Paraaortic lymph node (tissue), 1 donor: ENCODE data around the genes SLFN5, CCL14, MYO19 and MRM1.

DNA sequence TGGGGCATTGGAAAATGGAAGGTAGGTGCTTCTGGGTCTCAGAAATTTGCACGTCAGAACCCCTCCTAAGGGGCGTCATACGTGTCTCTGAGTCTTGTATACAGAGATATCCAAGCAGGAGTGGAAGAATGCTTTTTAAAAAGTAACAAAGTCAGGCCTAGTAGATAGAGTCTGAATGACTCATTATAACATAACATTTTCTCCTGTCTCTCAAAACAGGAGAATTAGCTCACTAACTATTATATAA is 86.2 kb upstream of the CCL2 start:
- PRO-cap, result no peak

GRCh38 chr17:34253996-34254555 is 1.0 kb upstream of the CCL2 start:
- PRO-cap, result no peak

DNA sequence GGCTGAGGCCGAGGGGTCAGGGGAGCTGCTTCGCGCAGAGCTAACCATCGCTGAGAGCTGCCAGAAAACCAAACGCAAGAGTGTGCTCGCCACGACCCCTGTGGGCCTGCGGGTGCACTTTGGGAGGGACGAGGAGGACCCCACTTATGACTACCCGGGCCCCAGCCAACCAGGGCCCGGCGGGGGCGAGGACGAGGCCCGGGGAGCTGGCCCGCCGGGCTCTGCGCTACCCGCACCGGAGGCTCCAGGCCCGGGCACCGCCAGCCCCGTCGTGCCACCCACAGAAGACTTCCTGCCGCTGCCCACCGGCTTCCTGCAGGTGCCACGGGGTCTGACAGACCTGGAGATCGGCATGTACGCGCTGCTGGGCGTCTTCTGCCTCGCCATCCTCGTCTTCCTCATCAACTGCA is 57.9 kb downstream of the TMEM132E start:
- PRO-cap, result no peak

GRCh38 chr17:35086907-35087518 is 23.5 kb upstream of the RFFL start:
- PRO-cap, result no peak

DNA sequence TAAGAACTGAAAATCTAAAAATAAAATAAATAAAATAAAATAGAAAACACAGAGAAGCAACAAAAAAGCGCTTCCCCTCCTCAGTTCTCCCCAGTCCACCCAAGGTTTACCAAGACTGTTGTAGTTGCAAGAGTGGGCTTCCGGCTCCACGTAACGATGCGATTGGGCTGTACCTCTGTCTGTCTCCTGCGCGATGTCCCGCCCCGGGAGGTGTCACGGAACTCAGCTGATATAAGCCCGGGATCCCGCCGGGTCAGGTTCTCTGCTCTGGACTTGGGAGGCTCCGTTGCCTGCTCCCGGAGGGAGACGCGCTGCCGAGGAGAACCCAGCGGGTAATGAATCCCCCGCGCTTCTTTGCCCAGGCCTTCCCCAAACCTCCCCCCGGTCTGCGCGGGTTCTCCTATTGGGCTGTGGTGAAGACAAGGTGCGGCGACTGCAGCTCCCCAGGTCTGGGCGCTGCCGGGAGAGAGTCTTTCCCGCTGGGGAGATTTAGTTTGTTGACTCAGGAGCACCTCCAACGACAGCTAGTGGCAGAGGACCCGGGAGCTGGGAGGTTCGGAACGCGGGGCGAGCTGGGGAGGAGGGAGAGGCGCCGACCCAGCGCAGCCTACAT is at the start of gene SLFN5:
Gene SLFN5, plus strand, starts transcription at position 261 of the 613 bp plus-strand sequence.
- PRO-cap, result bidirectional peak, plus-strand start at position 258 of the sequence, minus-strand start at position 92 of the sequence

- PRO-cap, result no peak
These were observed 15.8 kb downstream of the SLFN5 start for GRCh38 chr17:35258476-35259312.

DNA sequence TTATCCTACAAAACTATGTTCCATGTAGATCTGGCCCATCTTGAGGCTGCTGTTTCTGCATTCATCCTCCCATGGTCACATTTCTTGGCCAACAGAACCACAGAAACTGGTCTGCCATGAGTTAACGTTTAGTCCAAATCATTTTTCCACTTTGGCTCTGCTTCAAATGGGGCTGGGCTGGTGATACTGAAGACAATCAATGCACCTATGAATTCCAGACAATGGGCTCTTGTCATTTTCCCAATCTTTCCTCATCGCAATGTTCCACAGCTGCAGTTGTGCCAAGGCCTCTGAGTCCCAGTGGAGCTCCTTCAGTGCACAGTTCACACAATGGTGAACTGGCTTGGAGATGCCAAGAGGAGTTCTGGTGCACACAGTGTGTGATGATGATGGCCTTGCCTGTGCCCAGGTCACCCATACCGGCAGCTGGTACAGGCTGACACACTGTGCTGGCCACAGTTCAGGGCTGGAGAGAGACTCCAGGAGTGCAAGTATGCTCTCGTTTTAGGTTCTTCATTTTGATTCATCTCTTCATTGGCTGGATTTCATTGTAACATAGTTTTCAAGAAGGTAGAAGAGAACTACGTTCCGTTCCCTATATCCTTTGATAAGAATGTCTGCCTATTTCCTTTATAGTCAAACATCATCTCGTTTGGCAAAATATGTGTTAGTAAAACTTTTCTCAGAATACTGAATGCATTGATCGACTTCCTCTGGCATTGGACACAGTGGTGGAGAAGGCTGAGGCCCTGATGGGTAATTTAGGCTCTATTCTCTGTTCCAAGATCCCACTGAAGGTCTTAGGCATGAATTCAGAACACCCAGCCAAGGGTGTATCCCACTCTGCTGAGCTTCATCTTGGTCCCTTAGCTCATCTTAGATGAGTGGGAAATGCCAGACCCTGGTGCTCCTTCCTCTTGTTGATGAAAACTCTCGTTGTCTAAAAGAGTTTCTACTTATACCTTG is 22.3 kb downstream of the SLFN12 start:
- PRO-cap, result no peak

- PRO-cap, result no peak
These were observed 438 bp downstream of the SLFN12 start for GRCh38 chr17:35431993-35432131.

DNA sequence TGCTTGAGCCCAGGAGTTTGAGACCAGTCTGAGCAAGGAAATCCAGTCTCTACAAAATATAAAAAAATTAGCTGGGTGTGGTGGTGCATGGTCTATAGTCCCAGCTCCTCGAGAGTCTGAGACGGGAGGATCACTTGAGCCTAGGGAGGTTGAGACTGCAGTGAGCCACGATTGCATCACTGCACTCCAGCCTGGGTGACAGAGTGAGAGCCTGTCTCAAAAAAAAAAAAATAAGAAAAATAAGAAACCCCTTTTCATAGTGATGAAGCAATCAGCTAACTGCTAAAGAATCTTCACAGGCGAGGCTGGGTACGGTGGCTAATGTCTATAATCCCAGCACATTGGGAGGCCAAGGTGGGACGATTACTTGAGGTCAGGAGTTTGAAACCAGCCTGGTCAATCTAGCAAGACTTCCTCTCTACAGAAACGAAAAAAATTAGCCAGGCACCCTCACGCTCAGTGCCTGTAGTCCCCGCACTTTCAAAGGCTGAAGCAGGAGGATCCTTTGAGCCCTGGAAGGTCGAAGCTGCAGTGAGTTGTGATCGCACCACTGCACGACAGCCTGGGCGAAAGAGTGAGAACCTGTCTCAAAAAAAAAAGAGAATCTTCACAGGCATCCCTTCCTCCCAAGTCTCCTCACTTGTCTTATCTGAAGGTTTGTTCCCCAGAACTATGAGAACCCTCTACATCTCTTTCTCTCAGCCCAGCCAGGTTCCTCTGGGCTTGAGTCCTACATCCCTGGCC is 715 bp downstream of the SLFN12L start:
- PRO-cap, result no peak

DNA sequence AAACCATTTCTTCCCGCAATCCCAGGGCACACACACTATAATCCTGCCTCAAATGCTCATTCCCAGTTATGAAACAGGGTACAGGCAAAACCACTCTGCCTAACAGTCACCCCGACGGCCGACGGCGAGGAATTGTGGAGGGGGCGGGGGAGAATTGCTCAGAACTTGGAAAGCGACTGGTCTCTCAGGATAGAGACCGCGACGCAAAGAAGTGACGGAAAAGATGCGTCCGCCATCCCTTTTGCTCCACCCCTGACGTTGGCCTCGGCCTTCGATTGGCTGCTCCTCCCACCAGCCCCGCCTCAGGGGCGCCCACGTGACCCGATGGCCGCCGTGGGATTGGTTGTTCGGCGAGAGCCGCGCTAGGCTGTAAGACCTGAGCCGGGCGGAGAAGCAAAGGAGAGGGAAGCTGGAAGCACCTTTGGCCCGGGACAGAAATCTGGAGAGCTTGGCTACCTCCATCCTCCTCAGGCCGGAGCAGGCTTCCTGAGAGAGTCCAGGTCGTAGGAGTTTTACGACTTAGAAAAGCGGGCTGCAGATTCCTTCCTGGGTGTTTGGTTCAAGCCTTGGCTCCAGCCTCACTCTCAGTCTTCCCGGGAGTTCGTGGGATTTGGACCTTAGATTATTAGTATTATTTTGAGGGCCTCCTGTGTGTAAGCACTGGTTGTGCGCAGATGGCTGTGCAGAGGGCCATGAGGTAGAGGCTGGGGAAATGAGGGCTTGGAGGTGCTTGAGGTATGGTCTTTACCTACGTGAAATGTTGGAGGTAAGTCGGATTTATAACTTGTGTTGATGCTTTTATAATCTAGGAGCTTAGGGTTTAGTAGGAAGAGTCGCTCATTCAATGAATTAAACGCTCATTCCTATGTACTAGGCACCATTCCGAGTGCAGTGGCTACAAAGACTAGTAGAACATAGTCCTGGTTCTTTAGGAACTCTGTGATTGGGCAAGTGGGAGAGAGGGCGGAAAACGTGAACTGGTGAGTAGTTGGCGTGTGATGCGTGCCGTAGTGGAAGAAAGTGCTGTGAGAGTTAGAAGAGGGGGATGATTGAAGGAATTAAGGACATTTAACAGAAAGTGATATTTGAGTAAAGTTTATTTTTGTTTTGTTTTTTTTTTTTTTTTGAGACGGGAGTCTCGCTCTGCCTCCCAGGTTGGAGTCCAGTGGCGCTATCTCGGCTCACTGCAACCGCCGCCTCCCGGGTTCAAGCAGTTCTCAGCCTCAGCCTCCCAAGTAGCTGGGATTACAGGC is 7.5 kb upstream of the SLFN14 start:
- PRO-cap, result bidirectional peak, plus-strand start at position 388 of the sequence, minus-strand start at position 254 of the sequence

GRCh38 chr17:35809640-35810310 is 491 bp downstream of the TAF15 start:
- PRO-cap, result bidirectional peak, plus-strand start at chr17:35809912, minus-strand start at chr17:35809770

DNA sequence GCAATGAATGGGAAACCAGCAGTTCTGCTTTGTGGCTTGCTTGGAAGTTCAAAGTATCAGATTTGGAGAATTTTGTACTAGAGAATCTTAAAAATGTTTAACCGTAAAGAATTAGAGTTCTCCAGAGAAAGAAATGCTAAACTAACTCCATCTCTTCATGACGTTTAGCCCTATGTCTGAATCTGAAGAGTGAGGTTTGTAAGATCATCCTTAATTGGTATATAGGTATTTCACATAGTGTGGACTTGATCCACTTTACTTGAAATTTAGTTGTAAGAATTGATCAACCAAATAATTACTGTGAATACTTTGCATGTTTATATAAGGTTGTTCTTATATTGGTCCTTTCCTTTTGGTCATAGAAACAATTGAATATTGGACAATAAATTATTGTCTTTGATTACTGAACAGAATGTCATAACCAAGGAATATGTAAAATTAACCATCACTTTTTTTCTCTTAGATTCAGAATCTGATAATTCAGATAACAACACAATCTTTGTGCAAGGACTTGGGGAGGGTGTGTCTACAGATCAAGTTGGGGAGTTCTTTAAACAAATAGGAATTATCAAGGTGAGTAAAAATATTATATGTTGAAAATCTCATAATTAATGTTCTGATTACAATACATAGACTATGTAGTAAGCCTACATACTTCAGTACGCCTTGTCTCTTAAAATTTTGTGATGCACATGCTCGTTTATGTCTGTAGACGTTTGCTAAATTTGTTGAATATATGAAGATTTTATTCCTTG is 26.6 kb downstream of the TAF15 start:
- PRO-cap, result no peak

- PRO-cap, result no peak
These were observed 4.7 kb downstream of the CCL5 start for GRCh38 chr17:35875295-35876035.

GRCh38 chr17:35986477-35986971 is at the start of gene CCL14:
Gene CCL14, minus strand, starts transcription at chr17:35986729.
- PRO-cap, result no peak

GRCh38 chr17:36074379-36074841 is 10.3 kb downstream of the CCL18 start:
- PRO-cap, result no peak

GRCh38 chr17:36082269-36083051 is 7.5 kb downstream of the CCL3 start:
- PRO-cap, result unidirectional peak, minus-strand start at chr17:36082617

DNA sequence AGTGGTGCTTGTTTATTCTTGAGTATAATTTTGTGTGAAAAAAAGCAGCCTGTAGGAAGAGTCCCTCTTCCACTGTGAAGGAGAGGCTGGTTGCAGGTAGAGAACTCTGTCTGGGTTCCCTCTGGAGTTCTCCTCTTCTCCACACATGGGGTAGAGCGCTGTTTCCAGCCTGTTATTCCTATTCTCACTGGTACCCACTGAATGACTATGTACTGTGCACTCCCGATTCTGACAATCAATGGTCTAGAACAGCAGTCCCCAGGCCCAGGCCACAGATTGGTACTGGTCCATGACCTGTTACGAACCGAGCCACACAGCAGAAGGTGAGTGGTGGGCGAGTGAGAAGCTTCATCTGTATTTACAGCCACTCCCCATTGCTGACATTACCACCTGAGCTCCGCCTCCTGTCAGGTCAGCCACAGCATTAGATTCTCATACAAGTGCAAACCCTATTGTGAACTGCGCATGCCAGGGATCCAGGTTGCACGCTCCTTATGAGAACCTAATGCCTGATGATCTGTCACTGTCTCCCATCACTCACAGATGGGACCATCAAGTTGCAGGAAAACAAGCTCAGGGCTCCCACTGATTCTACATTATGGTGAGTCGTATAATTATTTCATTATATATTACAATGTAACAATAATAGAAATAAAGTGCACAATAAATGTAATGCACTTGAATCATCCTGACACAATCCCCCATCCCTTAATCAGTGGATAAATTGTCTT is 15.3 kb downstream of the CCL4 start:
- PRO-cap, result no peak

GRCh38 chr17:36534408-36535314 is at the start of gene MYO19:
Gene MYO19, minus strand, starts transcription at chr17:36534868.
- PRO-cap, result bidirectional peak, plus-strand start at chr17:36534889, minus-strand start at chr17:36534848; bidirectional peak, plus-strand start at chr17:36534991, minus-strand start at chr17:36534938

- PRO-cap, result no peak
These were observed 2.3 kb upstream of the MRM1 start for GRCh38 chr17:36599047-36599539.

GRCh38 chr17:36601289-36602264 is at the start of gene MRM1:
Gene MRM1, plus strand, starts transcription at chr17:36601583.
- PRO-cap, result bidirectional peak, plus-strand start at chr17:36601583, minus-strand start at chr17:36601493